Daoy (cell line): ENCODE measurements around the genes CDK17 and GARIN6.

GRCh38 chr12:95202691-95203527, 14.4 kb downstream of the FGD6 start:
- RAMPAGE, long total RNA, result no peak

DNA sequence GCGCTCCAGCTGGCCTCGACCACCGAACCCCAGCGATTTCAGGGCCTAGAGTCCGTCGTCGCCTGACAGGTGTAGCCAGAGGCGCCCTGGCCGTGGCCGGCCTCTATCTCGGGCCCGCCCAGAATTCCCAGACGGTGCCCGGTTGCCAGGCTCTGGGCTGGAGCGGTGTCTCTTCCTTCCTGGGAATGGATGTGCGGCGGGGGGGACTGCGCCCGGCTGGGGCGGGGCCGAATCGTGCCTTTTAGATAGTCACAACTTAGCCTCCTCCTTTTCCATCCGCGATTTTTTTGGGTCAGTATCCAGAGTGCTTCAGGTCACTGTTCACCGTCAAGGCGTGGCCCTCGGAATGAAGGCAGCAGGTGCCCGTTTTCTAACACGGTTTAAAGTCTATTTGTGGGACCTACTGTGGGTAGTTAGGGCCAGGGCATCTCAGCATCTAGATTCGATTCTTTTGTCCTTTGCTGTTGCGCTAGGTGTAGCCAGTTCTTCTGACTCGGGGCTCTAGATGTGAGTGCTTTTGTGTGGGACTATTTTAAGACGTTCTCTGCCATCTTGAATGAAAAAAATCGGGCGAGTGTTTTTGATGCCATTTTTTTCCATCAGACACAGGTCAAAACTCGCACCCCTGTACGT, 496 bp downstream of the VEZT start:
- RAMPAGE, long total RNA, result no peak

- RAMPAGE, long total RNA, result no peak
Measured at GRCh38 chr12:95262784-95263215, 45.2 kb downstream of the VEZT start.

- RAMPAGE, long total RNA, result no peak
Measured at GRCh38 chr12:95647006-95647270, 95.7 kb upstream of the USP44 start.

GRCh38 chr12:95705064-95705511, 85.5 kb downstream of the NTN4 start:
- RAMPAGE, long total RNA, result no peak

DNA sequence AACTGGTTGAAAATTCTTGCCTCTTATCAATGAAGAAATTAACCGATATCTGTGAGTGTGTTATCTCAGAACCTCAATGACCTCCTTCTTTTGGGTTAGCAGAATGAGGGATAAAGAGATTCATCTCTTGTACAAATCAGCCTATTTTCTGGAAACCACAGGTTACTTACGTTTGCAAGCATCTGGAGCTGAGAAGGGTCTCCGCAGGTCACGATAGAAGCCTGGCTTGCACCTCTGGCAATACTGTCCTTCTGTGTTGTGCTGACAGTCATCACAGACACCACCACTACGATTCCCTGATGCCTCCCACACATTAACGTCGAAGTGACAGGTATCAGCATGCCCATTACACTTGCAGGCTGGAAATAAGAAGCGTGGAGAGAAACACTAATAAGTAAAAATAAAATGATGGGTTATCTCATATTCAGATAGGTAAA, 80.3 kb downstream of the NTN4 start:
- RAMPAGE, long total RNA, result no peak

- RAMPAGE, long total RNA, result no peak
Measured at GRCh38 chr12:95940229-95940972, 2.0 kb downstream of the CCDC38 start.

DNA sequence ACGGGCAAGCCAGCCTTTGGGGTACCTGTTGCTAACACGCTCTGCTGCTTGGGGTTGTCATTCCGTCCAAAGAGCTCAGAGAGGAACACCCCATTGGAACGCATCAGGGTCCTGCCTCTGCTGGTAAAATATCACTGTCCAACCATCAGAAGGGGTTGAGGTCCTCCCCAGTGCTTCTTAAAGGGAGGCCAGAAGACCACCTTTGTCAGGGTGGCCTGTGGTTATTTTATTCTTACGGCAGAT, 441 bp downstream of the AMDHD1 start:
- RAMPAGE, long total RNA, result no peak

- RAMPAGE, long total RNA, result no peak
Measured at GRCh38 chr12:96047398-96048377, 12.3 kb upstream of the LTA4H start.

DNA sequence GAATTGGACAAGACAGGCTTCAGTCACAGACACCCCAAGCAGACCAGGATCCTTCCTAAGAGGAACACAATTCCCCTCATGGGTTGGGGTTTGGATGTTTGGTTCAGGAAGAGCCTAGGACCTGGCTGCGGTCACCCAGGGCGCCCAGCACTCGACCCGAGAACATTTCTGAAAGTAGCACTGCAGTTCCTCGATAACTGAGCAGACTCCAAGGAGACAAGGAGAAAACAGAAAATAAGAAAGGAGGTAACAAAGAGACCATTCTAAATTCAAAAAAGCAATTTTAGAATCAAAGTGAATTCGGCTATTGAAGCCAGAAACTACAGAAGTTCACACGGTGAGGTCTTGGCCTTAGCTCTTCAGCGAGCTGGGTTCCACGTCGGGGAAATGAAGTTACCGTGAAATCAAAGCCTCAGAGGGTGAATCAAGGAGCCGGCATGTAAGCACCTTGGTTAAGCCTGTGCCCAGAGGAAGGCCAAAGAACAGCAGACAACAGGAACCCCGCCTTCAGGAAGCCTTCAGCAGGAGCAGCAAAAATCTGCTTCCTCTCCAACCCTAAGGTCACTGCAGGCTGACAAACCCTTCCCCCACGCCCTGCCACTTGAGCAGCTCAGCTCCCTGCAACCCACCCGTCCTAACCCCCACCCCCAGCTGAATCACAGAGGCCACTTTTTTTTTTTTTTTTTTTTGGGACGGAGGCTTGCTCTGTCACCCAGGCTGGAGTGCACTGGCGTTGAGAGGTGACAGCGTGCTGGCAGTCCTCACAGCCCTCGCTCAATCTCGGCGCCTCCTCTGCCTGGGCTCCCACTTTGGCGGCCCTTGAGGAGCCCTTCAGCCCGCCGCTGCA, 72.8 kb upstream of the LTA4H start:
- RAMPAGE, long total RNA, result no peak

- RAMPAGE, long total RNA, result no peak
Measured at GRCh38 chr12:96268896-96269868, 75.0 kb downstream of the ELK3 start.

DNA sequence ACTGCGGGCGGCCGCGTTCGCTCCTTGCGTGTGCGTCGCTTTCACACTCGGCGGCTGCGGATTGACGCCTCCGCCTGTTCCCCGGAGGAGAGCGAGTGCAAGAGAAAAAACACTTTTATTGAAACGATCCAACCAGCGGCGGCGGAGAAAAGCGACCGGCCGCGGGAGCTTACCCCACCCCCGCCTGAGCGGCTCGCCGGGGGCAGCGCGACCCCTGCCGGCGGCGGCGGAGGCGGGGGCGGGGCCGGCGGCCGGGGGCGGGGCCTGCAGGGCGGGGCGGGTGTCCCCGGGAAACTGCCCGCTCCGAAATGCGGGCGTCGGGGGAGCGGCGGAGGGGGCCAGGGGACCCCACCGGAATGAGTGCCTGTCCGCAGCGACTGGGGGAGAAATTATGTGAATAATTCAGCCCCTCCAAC, at the start of gene CDK17:
CDK17 (minus strand) TSS at position 63 of the 416 bp plus-strand sequence.
- RAMPAGE, long total RNA, result no peak

GRCh38 chr12:97556134-97556933, 649.3 kb downstream of the NEDD1 start:
- RAMPAGE, long total RNA, result no peak

GRCh38 chr12:98516239-98516716, 888 bp downstream of the TMPO start:
- RAMPAGE, long total RNA, result no peak

DNA sequence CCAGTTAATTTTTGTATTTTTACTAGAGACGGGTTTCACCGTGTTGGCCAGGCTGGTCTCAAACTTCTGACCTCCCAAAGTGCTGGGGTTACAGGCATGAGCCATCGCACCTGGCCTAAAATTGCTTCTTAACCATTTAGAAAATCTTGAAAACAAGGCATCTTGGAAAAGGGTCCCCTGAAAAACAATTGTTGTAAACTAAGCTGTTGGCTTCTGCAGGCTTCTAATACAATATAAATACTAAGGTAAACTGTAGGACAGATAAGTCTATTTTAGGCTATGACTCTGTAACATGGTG, 19.6 kb upstream of the SLC25A3 start:
- RAMPAGE, long total RNA, result no peak

DNA sequence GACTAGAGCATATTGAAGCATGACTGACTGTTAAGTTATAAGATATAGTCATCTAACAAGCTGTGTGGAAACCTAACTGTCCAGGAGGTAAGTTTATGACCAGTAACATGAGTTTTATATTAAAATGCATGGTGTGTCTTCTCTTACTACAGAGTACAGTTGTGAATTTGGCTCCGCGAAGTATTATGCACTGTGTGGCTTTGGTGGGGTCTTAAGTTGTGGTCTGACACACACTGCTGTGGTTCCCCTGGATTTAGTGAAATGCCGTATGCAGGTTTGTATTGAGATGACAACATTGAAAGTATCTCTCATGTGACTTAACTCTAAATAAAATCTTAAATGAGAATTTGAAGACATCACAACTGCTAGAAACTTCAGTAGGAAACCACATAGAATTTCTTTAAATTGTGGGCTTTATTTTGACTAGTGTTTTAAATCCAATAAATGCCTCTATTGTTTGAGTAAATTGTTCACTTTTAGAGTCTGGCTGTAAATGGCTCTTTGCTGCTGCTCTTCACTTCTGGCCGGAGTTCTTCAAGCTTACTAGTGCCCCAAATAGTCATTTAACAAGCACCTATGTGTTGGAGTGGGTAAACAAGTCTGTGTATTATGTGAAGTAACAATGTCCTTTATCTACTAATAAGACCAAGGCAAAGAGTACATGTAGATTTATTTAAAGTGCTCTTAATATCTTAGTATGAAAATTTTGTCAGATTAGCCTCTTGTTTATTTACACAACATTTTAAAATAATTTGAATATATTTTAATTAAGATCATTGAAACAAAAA, 2.3 kb downstream of the SLC25A3 start:
- RAMPAGE, long total RNA, result no peak

- RAMPAGE, long total RNA, result no peak
Measured at GRCh38 chr12:98643822-98644669, 542 bp downstream of the IKBIP start.

DNA sequence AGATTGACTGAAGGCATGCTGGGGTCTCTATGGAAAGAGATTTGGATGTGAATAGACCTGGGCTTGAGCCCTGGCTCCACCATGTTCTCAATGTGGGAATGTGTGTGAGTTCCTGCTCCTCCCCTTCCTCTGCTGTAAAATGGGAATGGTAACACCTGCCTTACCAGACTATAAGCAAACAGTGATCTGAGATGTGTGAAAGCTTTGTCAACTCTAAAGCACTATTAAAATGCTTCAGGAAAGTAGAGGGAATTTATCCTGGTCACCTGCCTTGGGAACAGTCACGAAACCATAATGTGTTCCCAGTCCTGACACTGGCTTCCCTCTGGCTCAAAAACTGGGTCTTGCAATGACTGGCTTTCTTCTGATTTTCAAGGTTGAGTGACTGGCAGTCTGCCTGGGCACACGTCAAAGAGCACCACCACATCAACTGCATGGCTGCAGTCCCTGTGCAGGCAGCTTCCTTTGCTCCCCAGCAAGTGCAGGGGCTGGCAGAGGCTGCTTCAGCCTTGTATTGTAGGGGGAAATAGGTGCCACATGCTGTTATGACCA, 384.7 kb downstream of the APAF1 start:
- RAMPAGE, long total RNA, result no peak

DNA sequence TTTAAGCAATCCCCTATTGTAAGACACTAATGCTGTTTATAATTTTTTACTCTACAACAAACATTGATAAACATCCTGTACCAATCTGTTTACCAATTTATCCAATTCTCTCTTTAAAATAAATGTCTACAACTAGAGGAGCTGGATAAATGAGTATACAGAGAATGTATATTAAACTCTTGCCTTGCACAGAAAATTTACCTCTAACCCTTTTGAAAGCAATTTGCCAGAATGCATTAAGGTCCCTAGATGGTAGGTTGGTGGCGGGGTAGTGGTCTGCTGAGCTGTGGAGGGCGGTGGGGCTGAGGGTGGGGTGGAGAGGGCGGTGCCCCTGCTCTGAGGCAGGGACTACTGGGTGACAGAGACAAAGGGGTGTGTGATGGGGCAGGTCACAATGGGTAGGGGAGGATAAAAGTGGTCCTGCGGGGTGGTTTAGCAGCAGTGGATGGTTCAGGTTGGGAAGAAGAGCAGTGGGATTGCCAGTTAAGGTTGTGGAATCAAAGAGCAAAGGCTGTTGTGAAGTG, at the start of gene GARIN6:
GARIN6 (plus strand) TSS at position 438 of the 524 bp plus-strand sequence.
- RAMPAGE, long total RNA, result no peak

GRCh38 chr12:100190057-100190568, 10.5 kb upstream of the ACTR6 start:
- RAMPAGE, long total RNA, result no peak